GM23248 (cell line): ENCODE data around the gene BCL2L10.

DNA sequence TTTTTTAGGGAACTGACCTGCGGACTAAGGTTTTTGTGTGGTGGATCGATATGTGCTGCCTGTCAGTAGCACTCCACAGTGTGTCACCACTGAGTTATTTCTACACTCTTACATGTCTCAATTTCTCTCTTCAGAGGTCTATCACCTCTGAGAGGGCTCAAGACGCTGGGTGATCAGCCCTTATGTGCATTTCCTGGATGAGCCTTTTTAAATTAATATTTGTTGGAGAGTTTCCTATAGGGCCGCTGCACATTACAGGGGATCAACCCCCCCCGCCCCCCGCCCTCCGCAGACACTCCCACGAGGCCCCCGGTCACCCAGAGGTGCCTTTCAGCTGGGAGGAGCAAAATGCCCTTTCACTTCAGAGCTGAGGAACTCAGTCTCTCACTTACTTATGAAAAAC lies 34.5 kb upstream of the AP4E1 start:
- RAMPAGE, long total RNA, result no peak

DNA sequence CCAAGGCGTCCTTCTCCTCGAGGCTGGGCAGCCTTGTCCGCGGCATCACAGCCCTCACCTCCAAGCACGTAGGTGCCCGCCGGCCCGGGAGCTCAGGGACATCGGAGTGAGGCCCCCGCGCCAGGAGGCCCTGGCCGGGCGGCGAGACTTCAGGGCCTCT lies 258 bp downstream of the AP4E1 start:
- RAMPAGE, long total RNA, result no peak

DNA sequence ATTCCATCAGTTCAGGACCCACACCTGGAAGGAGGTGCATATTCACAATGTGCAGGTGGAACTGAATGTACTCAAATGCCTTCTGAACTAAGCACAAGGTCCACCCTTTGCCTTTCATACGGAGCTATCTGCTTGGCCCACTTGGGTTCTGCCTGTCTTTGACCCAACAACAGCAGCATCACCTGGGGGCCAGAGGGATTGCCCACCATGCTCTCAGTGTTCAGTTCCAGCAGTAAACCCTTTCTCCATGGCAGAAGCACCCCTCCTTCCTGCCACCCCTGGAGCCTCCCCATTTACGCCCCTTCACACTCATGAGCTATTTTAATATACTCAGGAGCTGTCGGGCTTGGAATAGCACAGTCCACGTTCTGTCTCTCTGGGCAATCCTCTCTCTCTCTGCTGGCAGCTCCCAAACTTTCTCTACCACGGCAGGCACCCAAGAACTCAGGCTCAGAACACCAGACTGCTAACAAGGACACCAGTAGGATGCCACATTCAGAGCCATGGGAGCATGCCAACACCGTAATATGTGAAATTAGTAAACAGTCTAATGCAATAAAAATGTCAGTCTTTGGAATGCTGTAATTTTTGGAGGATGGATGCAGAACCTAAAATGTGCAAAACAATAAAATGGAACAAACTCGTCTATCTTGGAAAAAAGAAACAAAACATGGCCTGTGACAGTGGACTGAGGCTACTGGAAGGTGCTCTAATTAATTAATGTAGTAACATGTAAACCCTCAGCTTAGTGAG lies 19.4 kb downstream of the TNFAIP8L3 start:
- RAMPAGE, long total RNA, result no peak

DNA sequence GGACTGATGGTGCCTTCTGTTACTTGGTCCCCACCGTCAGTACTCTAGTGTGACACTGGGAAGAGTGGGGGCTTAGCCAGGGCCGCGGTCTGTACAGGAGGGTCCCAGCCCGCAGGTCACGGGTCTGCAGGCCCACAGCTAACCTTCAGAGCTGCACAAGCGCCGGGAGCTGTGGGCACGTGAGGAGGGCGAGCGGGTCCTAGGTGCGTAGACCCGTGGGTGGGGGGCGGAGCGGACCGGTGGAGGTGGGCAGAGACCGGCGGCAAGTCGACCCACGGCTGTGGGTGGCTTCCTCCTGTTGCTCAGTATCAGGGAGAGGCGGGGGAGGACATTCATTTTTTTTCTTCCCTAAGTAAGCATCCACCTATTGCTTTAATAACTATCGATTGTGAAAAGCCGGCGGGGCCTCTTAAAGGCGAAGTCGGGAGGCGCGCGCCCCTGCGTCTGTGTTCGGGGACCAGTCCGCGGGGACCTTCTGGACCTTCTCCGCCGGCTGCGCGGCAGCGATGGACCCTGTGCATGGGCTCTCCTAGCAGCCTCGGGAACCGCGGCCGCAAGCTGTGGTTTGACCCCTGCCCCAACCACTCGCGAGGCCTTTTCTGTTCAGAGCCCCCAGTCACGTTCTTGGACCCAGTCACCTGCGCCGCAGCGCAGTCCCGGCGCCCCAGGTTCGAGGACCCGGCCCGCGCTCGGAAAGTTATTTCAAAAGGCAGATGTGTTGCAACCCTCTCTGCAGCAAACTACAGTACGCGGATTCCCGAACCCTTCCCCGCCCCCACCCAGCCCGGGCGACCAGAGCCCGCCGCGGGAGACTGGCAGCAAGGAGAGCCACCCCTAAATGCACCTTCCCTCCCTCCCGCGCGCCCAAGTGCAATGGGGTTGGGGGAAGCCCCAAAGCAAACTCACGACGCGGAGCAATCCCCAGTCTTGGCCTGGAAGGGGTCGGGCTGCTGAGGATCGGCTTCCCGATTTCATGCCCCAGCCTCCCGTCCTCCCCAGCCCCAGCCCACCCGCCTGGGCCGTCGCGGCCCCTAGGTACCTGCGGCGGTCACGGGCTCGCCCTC lies 869 bp downstream of the TNFAIP8L3 start:
- RAMPAGE, long total RNA, result no peak

DNA sequence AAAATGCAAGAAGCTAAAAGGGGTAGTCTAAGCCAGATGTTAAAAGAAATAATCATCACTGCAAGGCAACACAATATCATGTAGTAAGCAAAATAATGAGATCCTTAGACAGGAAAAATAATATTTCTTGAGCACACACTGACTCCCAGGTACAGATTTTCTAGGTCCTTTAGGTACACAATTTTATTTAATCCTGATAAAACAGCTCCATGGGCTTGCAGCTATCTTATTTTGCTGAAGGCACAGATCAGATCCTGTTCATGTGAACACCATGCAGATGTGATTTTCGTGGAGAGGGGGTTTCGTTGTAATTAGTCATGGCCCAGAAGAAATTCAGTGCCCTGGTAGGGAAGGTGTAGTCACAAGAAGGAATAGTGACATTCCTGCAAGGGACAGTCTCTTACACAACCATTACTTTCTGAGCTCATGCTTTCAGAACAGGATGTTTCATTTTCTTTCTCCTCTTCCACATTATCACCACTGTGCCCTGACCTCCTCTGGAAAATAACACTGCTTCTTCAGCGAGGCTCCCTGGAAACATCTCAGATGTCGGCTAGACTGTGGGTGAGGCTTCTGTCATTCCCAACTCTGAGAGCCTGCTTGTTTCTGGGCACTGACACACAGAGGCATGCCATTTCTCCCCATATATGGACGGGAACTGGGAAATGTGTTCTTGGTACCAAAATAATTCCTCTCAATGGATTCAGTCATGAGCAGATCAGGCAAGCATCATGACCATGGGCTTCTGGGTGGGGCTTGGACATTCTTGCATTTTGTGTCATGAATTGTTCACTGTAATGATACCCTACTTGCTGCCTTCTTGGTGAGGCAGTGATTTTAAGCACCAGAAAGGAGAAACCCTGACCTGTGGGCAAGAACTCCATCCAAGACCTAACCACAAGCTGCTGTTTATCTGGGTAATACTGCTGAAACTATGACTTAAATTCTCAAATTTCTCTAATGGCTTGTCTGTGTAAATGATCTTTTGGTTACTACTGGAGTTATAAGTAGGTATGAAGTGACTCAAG lies 14.2 kb upstream of the TNFAIP8L3 start:
- RAMPAGE, long total RNA, result no peak

GRCh38 chr15:51228400-51228649 lies 110.1 kb downstream of the CYP19A1 start:
- RAMPAGE, long total RNA, result no peak

DNA sequence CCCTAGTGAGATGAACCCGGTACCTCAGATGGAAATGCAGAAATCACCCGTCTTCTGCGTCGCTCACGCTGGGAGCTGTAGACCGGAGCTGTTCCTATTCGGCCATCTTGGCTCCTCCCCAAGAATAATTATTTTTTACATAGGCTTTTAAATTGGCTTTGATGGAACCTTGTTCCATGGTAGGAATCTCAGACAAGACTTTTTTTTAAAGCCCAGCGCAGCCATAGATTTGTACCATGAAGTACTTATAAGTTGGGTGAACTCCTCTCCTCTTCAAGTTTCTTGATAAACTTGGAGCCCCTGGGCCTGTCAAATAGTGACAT lies 81.6 kb downstream of the GLDN start:
- RAMPAGE, long total RNA, result no peak

GRCh38 chr15:51620408-51621314 lies 1.9 kb downstream of the DMXL2 start:
- RAMPAGE, long total RNA, result no peak

DNA sequence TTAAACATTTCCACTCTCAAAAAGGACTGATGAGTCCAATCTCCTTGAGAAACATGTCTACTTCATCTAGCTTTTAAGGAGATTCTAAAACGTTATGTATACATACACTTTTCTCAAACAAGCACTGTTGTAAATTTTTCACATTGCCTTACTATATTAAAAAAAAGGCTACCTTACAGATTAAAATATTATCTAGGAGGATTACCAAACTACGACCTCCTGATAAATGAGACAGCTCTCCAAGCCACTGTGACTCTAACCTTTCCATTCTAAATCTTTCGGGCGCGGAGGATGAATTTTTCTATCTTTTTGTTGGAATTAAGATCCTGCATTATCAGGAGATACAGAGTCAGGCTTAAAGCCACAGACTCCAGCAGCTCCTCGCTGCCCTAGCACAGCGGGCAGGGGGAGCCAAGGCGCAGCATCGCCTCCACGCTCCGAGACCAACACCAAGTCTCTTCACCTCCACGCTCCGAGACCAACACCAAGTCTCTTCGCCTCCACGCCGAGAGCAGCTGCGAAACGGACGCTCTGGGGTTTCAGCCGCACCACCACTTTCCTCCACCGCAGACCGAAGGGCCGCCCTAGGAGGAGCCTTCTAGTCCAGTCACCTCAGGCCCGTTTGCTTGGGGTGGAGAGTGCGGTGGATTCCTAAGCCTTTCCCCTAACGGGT lies 846 bp downstream of the DMXL2 start:
- RAMPAGE, long total RNA, result no peak

DNA sequence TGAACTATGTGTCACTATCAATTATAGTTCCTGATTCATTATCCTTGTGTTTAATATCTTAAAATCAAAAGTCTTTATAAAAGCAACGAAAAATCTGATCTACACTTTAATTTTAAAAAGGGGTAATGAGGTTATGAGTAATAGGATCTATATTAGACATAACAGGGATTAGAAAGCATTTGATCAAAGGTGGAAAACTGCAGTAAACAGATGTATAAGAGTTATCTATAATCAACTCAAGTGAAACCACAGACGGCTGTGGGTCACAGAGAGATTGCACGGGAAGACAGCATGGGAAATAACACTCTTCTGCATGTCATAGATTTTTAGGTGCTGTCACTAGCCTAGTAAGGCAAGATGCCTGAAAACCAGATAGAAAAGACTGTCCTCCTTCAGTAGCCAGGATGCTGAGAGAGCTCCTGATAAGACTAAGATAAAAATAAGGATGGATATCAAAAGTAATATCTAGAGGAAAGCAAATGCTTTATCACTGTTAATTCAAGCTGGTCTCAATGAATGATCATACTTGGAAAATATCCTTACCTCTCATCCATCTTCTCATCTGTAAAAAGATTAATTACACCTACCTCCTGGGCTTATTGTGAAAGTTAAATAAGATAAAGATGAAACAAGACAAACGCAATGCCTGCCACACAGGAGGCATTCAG lies 1.8 kb downstream of the LYSMD2 start:
- RAMPAGE, long total RNA, result no peak

DNA sequence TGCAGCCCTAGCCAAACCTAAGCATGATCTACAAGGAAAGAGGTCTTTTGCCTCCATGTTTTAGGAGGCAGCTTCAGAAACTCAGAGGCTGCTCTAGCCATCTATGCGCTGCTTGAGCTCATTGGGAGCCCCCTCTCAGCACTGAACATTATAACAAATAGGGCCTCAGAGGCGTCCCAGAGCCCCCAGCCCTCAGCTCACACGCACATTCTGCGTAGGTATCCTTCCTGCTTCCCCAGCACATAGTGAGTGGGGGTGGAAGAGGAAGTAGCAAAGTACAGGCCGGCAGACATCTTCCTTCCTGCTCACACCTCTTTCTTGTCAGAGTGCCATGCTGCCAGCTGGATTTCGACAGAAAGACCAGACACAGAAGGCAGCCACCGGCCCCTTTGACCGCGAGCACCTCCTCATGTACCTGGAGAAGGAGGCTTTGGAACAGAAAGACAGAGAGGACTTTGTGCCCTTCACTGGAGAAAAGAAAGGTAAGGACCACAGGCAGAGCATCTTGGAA lies 16.6 kb downstream of the TMOD2 start:
- RAMPAGE, long total RNA, result no peak

- RAMPAGE, long total RNA, result no peak
These were observed 35.7 kb downstream of the LEO1 start for GRCh38 chr15:51935471-51936747.

- RAMPAGE, long total RNA, result no peak
These were observed 35.5 kb downstream of the BCL2L10 start for GRCh38 chr15:52076834-52077707.

DNA sequence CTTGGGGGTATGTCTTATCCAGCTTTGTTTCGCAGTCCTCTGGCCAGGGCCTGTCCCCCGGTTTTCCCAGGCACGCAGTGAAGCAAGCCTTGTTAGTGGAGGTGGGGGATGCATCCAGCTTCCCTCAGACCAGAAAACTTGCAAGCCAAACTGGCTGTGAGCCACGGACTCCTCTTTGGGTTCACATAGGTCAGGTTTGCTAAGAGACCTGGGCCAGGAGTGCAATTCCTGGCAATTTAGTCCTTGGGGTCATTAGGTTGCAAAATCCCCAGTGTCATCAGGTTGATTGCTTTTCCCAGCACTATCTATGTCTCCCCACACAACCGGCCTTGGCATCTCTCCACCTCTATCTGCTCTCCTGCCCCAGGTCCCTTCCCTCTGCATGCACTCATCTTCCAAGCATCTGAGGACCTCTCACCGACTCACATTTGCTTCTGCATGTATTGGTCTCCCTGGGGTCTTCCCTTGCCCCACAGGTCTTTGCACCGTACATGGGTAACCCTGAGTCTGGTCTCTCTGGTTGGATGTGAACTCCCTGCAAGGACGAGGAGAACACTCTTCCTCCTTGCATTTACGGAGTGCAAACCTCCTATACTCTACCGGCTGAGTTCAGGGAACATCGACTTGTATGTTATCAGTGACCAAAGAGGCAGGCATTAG lies 34.2 kb downstream of the BCL2L10 start:
- RAMPAGE, long total RNA, result no peak

GRCh38 chr15:52111855-52112851 lies at the start of gene BCL2L10:
TSS of gene BCL2L10 (minus strand) at chr15:52112775.
- RAMPAGE, long total RNA, result no peak

DNA sequence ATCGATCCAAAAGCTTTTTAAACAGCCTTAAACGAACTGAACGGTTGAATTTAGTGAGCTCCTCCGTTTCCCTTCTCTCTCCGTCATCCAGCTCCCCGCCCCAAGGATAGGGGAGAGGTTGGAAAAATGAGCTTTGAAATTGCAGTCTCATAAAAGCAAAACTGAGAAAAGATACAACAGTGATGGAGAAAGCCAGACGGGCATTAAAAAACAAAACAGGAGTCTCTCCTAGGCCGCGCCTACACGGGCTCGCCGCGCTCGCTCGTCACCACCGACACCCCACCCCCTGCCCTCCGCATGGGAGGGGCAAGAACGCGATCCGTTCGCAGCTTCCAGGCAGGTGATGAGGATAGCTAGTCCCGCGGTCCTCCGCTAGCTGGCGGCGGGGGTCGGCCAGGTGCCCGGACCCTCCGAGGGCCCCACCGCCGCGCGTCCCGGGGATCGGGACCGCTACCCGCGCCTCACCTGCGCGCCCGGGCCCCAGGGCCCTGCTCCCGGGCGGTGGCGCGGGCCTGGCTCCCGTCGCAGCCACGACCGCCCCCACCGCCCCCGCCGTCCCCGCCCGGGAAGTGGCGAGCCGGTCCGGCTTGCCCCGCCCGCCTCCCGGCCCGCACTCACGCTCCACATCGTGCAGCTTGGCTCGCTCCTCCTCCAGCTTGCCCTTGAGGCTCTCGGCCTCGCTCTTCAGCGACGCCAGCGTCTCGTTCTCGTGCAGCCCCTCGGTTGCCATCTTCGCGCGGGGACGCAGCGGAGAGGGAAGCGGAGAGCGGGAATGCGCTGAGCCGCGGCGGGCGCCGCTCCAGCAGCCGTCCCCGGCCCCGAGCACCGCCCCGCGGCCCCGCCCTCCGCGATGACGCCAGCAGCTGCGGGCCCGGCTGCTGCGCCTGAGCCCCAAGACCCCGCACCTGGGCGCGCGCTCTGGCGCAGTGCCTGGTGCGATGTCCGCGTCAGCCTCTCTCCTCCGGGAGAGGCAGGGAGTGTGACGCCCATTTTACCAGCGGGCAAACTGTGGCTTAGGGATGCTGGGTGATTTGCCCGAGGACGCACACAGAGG lies 11.7 kb downstream of the GNB5 start:
- RAMPAGE, long total RNA, result start-site peak on the minus strand centred at position 776 of the sequence, 90 bp wide, 55 and 109 reads in 2 replicates

DNA sequence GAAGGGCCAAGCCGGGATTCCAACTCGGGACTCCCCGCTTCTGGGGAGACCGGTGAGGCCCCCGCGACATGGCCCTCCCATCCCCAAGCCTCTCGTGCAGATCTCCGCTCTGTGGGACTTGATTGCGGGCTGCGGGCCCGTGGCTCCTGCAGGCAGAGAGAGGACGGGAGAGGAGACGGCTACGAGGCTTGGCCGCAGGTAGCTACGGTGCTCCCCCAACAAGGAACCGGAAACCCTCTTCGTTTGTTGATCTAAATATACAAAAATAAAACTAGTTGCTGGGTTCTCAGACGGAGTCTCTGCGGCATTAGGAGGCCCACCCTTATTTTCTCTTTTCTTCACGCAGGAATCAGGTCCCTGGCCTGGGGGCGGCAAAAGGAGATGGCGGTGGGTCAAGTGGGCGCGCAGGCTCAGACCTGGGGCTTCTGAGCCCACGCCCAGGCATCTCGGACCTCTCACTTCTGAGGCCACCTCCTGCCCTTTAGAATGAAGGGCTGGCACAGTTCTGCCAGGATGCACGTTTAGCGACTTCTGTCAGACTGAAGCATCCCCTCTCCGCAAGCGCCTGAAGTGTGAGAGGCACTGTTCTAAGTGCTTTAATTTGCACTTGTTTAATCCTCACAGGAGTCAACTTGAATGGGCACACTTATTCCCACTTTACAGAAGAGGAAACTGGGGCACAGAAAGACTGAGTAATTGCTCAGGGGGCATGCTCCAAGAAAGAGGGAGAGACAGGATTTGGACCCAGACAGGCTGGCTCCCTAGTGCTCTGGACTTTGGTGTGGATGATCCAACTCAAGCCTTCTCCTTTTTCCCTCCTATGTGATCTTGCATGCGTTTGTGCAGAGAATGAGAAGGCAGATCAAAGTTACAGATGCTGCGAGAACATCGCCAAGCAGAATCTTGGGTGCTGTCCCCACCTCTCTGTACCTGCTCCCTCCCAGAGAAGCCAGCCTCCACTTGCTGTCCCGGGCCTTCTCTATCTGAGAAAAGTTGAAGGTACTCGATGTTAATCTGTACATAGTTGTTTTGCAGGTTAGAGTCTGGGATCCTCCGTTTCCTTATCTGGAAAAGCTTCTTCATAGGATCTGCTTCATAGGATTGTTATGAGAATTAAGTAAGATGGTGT lies 10.6 kb downstream of the GNB5 start:
- RAMPAGE, long total RNA, result no peak

DNA sequence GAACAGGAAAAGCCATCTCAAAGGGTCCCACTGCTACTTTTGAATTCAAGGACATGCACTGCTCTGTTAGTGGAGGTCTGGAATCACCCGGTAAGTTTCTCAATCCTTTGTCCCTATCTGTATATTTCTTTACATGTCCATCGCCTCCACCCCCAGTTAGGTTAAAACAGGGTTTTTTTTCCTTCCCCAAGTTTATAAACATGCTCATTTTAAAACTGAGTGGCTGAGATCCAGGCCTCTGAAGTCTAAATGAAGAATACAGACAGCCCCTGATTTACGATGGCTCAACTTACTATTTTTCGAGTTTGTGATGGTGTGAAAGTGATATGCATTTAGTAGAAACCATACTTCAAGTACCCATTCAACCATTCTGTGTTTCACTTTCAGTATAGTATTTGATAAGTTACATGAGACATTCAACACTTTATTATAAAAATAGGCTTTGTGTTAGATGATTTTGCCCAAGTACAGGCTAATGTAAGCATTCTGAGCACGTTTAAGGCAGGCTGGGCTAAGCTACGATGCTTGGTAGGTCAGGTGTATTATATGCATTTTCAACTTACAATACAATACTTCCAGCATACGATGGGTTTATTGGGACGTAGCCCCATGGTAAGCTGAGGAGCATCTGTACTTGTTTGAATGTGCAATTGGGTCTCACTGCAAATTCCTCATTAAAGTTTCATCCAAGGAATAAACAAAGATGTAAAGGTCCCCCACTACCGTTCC lies 30.6 kb upstream of the GNB5 start:
- RAMPAGE, long total RNA, result no peak

DNA sequence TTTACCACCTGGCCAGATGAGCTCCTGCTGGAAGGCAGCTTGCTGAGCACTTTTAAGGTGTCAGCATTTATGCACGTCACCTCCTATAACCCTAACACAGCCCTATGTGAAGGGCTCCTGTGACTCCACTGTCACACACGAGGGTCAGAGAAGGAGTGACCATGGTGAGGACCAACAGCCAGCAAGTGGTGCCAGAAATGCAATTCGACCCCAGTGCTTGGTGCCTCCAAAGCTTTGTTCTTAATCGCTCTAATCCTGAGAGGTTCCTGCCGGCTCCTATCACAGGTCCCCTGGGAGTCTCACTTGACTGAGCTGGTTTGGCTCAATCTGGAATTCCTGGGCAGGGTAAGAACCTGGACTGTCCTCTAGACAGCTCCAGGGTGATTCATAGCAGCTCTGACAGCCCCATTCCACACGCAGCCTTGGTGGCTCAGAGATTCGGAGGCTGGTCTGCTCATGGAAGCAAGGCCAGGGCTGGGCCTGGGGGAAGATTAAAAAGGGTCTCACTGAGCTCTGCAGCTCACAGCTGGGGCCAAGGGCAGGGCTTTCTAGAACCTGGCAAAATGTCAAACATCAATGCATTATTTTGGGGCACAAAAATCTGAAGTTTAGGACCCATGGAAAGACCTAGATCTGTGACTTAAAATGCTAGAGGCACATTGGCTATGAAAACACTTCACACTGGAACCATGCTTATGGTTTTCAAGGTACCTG lies 37.9 kb downstream of the MYO5C start:
- RAMPAGE, long total RNA, result no peak

GRCh38 chr15:52417276-52417822 lies 111.3 kb downstream of the MYO5A start:
- RAMPAGE, long total RNA, result no peak